Measurements from ENCODE around the genes MIA3 and CNIH4.

DNA sequence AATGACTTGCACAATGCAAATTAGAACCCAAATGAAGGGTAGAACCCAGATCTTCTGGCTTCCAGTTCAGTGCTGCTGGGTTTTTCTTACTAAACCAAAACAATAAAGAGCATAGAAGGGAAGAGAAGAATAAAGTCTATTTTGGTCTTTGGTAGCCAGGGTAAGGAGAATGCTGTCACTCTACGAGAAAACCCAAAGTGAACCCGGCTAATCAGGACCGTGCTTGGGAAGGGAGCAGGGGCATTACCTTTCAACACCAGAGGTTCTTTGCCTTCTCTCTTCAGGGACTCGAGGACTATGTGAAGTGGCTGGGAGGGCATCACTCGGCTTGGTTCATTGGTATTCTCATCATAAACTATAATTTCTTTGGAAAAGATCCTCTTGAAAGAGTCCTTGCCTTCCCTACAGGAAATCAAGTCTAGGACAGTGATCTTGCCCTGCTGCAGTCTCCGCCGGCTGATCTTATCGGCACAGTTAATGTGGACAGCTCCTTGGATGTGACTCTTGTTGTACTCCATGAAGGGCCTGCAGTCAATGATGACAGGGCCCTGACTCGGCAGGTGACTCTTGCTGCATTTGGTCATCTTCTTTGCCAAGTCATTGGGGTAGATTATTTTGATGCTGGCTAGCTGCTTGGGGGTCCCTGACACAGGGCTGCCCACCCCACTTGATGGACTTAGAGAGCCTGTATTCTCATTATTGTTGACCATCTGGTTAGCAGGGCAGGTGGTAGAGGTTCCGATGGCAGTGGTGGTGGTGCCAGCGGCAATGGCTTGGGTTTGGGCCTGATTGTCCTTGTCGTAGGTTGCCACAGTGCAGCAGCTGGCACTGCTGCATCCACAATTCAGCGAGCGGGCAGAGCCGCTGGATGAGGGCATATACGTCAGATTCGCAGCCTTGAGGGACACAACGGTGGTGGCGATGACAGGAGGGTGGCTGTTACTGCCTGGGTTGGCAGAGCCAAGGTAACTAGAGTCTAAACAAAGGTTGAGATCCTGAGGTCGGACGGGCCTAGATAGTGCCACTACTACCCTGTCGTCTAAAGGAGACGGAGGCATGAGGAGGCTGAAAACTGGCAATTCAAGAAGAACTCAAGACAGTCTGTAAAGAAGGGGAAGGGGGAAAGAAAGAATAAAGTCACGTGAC is 2.8 kb downstream of the DUSP10 start:
- PRO-cap, 3 experiments = no peak in any of the 3 experiments
- RAMPAGE, long total RNA, 4 experiments = no peak in any of the 4 experiments
- RRBS = no CpG with 5 or more reads among the region's 24 CpGs

DNA sequence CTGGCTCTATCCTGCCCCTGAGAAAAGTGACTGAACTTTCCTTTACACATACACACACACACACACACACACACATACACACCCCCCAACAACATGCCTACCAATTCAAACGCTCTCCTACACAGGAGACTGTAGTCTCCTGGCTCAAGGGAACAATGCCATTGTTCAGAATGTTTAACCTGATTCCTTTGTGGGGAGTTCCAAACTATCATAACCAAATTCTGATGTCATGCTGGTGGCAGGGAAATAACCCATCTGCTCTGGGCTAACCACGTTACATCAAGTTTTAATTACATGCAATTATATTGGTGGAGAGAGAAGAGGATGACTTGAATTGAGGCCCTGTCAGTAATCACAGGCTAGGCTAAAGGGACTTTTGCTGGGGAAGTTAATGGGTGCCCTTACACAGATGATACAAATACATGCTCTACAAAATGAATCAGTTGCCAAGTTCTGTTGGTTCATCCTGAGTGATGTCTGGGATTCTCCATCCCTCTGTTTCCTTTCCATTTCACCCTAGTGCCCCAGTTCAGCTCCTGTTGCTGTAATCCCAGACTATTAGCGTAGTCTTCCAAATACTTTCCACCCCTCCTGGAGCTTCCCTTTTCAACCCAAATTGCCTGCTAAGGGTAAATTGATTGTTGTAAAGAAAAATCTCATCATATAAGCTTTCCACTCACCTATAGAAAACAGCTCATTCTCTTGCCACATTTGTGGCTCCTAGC is 52.5 kb upstream of the DUSP10 start:
- PRO-cap, 3 experiments = no peak in any of the 3 experiments
- RAMPAGE, long total RNA, 4 experiments = no peak in any of the 4 experiments
- RRBS = no CpG with 5 or more reads among the region's 3 CpGs

GRCh38 chr1:221937611-221937996 is 195.7 kb upstream of the DUSP10 start:
- PRO-cap, 3 experiments = no peak in any of the 3 experiments
- RAMPAGE, long total RNA, 4 experiments = no peak in any of the 4 experiments
- RRBS = no CpG with 5 or more reads among the region's 5 CpGs

GRCh38 chr1:221965126-221965699 is 223.3 kb upstream of the DUSP10 start:
- PRO-cap, 3 experiments = no peak in any of the 3 experiments
- RAMPAGE, long total RNA, 4 experiments = no peak in any of the 4 experiments
- RRBS = no CpG with 5 or more reads among the region's 4 CpGs

GRCh38 chr1:222617313-222618350 is at the start of gene MIA3:
MIA3 (plus strand) TSS chr1:222618097.
- PRO-cap, 3 experiments = peak in 3 of 3 experiments; most common plus-strand start chr1:222618106 (in 3); most common minus-strand start chr1:222617785 (in 2)
- RAMPAGE, long total RNA, 4 experiments = start-site peak on the plus strand in 4 of 4 experiments, at chr1:222618079-222618119 at its widest, 28 to 1,586 reads per replicate
- RRBS = under 1% methylated on average over 24 of the region's 88 CpGs

DNA sequence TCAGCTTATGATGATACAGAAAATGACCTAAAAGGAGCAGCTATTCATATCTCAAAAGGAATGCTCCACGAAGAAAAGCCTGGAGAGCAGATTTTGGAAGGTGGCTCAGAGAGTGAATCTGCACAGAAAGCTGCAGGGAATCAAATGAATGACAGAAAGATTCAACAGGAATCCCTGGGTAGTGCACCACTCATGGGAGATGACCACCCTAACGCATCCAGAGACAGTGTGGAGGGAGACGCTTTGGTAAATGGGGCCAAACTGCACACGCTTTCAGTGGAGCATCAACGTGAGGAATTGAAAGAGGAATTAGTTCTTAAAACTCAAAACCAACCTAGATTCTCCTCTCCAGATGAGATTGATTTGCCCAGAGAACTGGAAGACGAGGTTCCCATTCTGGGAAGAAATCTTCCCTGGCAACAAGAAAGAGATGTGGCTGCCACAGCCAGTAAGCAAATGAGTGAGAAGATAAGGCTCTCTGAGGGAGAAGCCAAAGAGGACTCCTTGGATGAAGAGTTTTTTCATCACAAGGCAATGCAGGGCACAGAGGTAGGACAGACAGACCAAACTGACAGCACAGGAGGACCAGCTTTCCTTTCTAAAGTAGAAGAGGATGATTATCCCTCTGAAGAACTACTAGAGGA is 11.0 kb downstream of the MIA3 start:
- PRO-cap, 3 experiments = no peak in any of the 3 experiments
- RAMPAGE, long total RNA, 4 experiments = no peak in any of the 4 experiments
- RRBS = no CpG with 5 or more reads among the region's 6 CpGs

DNA sequence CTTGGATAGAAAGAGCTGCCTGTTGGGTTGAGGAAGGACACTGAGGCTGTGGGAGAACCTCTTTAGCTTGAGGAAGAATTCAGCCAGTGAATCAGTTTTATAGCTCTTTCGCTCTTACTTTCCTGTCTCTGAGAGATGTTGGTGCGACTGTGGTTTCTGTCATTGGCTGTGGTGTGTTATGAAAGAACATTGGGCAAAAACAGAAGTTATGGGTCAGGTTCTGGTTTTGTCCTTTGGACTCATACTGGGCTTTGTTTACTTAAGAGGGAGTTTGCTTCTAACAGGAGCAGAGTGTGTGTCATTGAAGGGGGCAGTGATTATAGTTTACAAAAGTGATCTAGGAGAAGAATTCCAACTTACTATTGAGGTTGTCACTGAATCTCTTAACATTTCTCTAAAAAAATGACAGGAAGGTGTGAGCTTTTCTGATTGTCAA is 97.0 kb downstream of the TLR5 start:
- PRO-cap, 3 experiments = no peak in any of the 3 experiments
- RAMPAGE, long total RNA, 4 experiments = no peak in any of the 4 experiments
- RRBS = no CpG with 5 or more reads among the region's 2 CpGs

DNA sequence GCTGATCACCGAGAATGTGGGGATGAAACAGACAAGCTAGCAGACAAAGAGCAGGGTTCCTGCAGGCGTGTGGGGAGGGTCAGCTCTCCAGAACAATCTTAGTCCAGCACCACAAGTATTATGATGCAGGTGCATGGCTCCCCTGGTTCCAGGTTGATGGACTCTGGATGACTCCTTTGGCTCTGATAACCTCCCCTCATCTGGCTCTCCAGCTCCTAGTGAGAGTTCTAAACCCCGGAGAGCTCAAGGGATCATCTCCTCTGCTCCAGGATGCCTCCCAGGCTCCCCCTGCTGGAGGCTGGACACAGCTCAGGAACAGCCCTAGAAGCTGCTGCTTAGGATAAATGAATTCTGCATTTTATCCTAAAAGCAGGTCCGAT is 53.1 kb downstream of the TLR5 start:
- PRO-cap, 3 experiments = no peak in any of the 3 experiments
- RAMPAGE, long total RNA, 4 experiments = no peak in any of the 4 experiments
- RRBS = no CpG with 5 or more reads among the region's 4 CpGs

- PRO-cap, 3 experiments = no peak in any of the 3 experiments
- RAMPAGE, long total RNA, 4 experiments = no peak in any of the 4 experiments
- RRBS = no CpG with 5 or more reads among the region's 14 CpGs
Observed at GRCh38 chr1:223142094-223142523, 939 bp downstream of the TLR5 start.

- PRO-cap, 3 experiments = no peak in any of the 3 experiments
- RAMPAGE, long total RNA, 4 experiments = no peak in any of the 4 experiments
- RRBS = no CpG with 5 or more reads among the region's 18 CpGs
Observed at GRCh38 chr1:223622172-223623125, 43.1 kb downstream of the CAPN8 start.

GRCh38 chr1:223664664-223665004 is 867 bp downstream of the CAPN8 start:
- PRO-cap, 3 experiments = no peak in any of the 3 experiments
- RAMPAGE, long total RNA, 4 experiments = no peak in any of the 4 experiments
- RRBS = no CpG with 5 or more reads among the region's 2 CpGs

GRCh38 chr1:223750656-223751090 is 38.3 kb downstream of the CAPN2 start:
- PRO-cap, 3 experiments = no peak in any of the 3 experiments
- RAMPAGE, long total RNA, 4 experiments = start-site peak on the plus strand in 1 of 4 experiments, at chr1:223750897-223750971 at its widest, 120 reads per replicate
- RRBS = no CpG with 5 or more reads among the region's 10 CpGs

GRCh38 chr1:223813737-223814551 is 31.8 kb downstream of the TP53BP2 start:
- PRO-cap, 3 experiments = no peak in any of the 3 experiments
- RAMPAGE, long total RNA, 4 experiments = no peak in any of the 4 experiments
- RRBS = no CpG with 5 or more reads among the region's 11 CpGs

DNA sequence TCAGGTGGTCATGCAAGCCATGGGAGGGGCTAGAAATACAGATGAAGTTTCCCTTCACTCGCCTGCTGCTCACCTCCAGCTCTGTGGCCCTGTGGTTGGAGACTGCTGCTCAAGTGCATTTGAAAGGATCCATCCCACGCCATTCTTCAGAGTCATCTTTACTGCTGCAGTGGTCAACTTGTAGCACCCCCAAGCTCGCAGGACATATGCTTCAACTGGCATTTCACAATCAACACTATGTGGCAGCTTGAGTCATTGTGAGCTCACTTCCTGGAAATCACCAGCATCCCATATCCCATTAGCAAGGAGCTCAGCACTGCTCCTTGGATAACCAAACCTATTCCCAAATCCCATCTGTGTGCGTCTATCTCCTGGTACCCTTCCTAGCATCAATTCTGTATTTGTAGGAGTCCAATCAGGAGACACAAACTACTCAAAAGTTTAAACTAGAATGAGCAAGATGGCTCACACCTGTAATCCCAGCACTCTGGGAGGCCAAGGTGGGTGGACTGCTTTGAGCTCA is 116.3 kb upstream of the TP53BP2 start:
- PRO-cap, 3 experiments = no peak in any of the 3 experiments
- RAMPAGE, long total RNA, 4 experiments = no peak in any of the 4 experiments
- RRBS = no CpG with 5 or more reads among the region's 4 CpGs

DNA sequence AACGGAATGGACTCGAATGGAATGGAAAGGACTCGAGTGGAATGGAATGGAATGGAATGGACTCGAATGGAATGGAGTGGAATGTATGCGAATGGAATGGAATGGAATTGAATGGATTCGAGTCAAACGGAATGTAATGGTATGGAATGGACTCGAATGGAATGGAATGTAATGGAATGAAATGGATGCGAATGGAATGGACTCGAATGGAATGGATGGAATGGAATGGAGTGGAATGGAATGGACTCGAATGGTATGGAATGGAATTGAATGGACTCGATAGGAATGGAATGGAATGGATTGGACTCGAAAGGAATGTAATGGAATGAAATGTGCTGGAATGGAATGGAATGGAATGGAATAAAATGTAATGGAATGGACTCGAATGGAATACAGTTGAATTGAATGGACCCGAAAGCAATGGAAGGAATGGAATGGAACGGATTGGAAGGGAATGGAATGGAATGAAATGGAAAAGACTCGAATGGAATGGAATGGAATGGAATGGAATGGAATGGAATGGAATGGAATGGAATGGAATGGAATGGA is 100.7 kb upstream of the FBXO28 start:
- PRO-cap, 3 experiments = no peak in any of the 3 experiments
- RAMPAGE, long total RNA, 4 experiments = no peak in any of the 4 experiments
- RRBS = no CpG with 5 or more reads among the region's 17 CpGs

DNA sequence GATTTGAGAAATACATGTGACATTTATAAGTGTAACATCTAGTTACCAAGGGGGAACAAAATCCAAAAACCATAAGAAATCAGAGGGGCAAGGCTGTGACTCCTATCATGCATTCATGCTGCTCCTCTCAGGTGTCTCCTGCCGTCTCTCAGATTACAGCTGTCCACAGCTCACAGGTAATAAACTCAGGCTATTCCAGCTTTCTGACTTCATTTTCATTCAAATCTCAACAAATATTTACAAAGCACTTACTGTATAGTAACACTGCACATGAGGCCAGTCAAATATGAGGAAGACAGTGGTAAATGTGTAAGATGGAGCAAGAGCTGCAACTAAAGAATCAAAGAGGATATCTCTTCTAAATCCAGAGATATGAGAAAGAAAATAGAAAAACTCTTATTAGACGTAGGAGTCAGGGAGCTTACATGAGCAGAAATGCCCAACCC is 50.2 kb upstream of the FBXO28 start:
- PRO-cap, 3 experiments = no peak in any of the 3 experiments
- RAMPAGE, long total RNA, 4 experiments = no peak in any of the 4 experiments
- RRBS = no CpG with 5 or more reads among the region's 2 CpGs

DNA sequence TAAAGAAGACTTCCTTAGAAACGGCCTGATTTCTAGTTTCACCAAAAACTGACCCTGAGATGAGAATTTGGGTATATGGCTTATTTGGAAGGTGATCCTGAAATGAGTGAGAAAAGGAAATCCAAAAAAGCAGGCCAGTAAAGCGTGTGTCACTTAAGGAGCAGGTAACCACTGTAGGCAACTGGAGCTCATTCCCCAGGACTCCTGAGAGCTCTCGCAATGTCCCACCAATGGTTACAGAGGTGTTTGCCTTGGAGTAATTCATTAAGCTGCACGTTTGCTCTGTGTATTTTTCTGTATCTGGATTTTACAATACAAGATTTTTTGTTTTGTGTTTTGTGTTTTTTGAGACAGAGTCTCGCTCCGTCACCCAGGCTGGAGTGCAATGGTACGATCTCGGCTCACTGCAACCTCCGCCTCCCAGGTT is 22.8 kb downstream of the DEGS1 start:
- PRO-cap, 3 experiments = no peak in any of the 3 experiments
- RAMPAGE, long total RNA, 4 experiments = no peak in any of the 4 experiments
- RRBS = no CpG with 5 or more reads among the region's 9 CpGs

DNA sequence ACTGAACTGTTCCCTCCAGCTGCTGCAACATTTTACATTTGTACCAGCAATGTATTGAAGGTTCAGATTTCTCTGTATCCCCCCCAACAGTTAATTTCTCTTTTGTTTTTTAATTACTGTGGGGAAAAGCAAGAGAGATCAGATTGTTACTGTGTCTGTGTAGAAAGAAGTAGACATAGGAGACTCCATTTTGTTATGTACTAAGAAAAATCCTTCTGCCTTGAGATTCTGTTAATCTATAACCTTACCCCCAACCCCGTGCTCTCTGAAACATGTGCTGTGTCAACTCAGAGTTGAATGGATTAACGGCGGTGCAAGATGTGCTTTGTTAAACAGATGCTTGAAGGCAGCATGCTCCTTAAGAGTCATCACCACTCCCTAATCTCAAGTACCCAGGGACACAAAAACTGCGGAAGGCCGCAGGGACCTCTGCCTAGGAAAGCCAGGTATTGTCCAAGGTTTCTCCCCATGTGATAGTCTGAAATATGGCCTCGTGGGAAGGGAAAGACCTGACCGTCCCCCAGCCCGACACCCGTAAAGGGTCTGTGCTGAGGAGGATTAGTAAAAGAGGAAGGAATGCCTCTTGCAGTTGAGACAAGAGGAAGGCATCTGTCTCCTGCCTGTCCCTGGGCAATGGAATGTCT is 9.9 kb upstream of the NVL start:
- PRO-cap, 3 experiments = no peak in any of the 3 experiments
- RAMPAGE, long total RNA, 4 experiments = no peak in any of the 4 experiments
- RRBS = no CpG with 5 or more reads among the region's 9 CpGs

DNA sequence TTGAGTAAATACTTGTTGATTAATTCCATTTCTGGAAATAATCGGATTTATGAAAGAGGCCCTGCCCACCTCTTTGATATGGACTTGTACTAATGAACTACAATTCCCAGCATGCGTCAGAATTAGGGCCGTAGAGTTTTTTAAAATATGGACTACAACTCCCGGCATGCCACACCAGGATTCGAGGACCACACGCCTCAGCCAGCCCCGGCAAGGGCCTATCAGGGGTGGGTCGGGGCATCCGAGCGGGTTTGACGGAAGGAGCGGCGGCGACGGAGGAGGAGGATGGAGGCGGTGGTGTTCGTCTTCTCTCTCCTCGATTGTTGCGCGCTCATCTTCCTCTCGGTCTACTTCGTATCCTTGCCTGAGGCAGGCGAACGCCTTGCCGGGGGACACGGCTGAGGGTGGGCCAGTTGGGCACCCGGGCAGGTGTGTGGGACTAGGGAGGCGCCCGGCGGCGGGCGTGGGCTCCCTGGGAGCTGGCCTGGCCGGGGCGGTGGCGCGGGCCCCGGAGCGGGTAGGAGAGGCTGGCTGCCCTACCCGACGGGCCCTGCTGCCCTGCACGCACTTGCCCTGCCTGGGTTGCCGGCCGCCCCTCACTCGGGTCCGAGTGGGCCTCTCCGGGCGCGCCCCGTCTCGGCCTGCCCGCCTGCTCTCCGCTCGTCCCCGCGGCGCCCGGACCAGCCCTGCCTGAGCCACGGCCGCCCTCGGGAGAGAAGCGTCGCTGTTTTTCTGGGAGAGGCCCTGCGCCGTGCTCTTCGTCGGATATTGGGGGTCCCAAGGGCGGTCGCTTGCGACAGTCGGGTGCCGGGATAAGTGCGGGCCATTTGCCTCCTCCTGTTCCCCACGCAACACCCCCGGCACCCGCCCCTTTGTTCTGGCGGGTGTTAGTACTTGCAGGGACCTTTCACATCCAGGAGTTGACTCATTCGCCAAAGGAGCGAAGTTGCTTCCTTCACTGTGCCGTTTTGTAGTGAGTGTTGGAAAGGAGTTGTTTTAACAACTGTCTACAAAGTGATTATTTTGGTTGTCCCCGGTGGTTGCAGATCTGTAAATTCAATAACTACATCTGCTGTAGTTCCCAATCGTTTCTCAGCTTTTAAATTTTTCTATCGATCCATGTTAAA is at the start of gene CNIH4:
TSS of gene CNIH4 (plus strand) at position 240 of the 1,127 bp plus-strand sequence.
- PRO-cap, 3 experiments = peak in 3 of 3 experiments; most common plus-strand start position 221 of the sequence (in 2); most common minus-strand start position 879 of the sequence (in 3)
- RAMPAGE, long total RNA, 4 experiments = start-site peak on the plus strand in 4 of 4 experiments, centred at positions 223 to 259 of the sequence, 254 to 2,125 reads per replicate
- RRBS = 2% methylated on average over 32 of the region's 82 CpGs

DNA sequence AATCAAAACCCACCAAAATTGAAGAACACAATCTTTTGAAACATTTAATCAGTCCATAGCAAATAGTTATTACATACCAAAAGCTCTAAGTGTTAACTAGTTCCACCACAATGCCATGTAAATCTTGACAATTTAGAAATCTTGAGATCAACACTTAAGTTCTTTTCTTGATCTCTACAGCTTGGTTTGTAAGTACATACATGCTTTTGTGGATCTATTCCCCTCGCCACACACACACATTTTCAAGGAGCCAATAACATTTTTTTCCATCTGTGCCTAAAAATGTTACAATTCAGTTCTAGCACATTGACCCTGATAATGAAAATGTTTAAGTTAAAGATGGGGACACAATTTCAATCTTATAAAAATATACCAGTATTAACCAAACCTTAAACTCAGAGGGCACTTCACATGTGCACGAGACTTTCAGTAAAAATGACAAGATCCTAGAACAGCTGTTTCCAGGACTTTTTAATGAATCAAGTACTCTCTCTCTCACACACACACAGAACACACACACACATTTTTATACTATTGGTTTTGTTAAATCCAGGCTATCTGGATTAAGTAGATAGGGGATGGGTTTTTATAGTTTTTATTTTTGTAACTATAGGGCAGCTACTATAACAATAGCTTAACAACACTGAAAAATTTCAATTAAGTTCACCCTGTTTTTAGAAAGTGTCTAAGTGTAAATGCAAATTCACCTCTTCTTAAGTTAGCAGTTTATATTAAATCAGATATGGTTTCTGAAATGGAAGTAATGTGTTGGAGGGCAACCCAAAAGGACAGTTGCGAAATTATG is 29.0 kb downstream of the CNIH4 start:
- PRO-cap, 3 experiments = no peak in any of the 3 experiments
- RAMPAGE, long total RNA, 4 experiments = no peak in any of the 4 experiments
- RRBS = no CpG with 5 or more reads among the region's 3 CpGs